HT-29 (cell line): ENCODE data around the genes POFUT1 and C20orf203.

GRCh38 chr20:31560529-31561770 is 13.8 kb downstream of the MCTS2 start:
- RAMPAGE, long total RNA, result no peak

DNA sequence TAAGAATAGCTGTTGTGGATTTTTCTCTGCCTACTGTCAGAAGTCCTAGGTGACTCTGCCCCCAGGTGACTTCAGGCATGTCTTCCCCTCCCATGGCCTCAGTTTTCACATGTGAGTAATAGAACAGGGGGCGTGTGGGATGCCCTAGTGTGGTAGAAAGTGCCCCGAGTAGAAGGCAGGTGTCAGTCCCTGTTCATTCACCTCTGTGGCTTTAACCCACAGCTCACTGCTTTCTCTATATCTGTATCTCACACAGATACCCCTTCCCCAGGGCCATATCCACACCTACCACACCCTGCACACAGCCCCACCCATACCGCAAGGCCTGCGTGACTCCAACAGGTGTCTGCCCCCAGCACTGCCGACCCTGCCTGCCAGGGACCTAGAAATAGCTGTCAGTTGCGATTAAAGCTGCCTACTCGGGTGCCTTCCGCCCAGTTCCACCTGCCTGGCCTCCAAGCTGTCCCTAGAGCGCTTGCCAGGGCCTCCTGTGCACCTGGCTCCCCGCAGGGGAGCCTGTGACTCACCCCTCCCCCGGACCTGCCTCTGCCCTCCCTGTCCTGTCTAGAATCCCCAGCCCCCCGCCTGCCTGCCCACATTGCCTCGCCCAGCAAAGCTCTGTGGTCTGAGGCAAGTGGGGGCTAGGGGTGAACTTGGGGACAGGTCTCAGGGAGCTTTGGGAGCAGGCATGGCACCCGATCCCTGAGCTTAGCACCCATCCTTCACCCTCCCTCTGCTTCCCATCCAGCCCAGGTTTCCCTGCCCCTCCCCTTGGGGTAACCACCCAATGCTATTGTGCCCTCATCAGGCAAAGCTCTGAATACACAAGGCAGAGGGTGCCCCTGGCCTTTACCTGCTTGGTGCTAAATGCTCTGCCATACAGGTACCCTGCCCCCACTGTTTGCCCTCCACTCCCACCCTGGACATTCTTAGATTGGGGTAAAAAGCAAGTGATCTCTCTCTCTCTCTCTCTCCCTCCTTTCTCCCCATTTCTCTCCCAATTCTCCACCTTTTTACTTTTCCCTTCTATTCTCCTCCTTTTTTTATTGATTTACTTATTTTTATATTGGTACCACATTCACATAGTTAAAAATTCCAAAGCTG is 19.7 kb downstream of the MCTS2 start:
- RAMPAGE, long total RNA, result no peak

DNA sequence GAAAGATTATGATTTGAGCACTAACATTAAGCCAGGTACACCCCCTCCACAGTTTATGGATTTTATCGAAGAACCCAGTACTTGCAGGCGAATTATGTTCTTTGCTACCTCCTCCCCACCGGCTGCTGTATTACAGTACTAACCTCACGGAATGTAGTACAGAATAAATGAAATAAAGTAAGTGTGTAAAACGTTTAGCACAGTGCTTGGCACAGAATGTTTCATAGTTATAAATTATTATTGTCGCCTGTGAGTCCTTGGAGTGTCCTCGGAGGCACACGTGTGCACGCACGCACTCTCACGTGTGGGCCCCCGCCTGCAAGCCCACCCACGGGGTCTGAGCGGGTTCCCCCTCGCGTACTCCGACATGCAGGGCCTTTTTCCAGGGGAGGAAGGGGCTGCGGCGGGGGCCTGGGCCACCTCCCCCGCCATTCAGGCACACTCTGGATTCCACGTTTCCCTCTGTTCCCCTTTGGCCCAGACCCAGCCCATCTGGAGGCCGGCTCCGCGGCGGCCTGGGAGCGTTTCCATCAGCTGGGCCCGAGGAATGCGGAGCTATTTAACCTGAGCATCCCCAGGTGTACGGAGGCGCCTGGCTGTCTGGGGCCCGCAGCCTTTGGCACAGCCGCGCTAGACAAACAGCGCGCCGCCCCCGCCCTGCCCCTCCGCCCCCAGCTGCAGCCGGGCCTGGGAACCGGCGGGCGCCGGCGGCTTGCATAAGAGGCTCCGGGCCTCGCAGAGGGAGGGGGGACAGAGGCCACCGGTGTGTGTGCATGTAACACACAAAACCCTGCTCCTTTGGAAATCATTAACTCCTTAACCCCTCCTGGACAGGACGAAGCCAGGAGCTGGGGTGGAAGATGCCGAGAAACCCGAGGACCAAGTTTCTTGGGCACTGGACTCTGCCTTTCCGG is 3.2 kb downstream of the ID1 start:
- RAMPAGE, long total RNA, result no peak

- RAMPAGE, long total RNA, result no peak
Measured at GRCh38 chr20:31723403-31724059, 863 bp upstream of the BCL2L1 start.

GRCh38 chr20:31967366-31967751 is 592 bp upstream of the XKR7 start:
- RAMPAGE, long total RNA, result no peak

GRCh38 chr20:31994812-31995413 is 15.3 kb upstream of the CCM2L start:
- RAMPAGE, long total RNA, result no peak

- RAMPAGE, long total RNA, result no peak
Measured at GRCh38 chr20:32063796-32064083, 11.7 kb downstream of the HCK start.

- RAMPAGE, long total RNA, result no peak
Measured at GRCh38 chr20:32070547-32071281, 18.7 kb downstream of the HCK start.

DNA sequence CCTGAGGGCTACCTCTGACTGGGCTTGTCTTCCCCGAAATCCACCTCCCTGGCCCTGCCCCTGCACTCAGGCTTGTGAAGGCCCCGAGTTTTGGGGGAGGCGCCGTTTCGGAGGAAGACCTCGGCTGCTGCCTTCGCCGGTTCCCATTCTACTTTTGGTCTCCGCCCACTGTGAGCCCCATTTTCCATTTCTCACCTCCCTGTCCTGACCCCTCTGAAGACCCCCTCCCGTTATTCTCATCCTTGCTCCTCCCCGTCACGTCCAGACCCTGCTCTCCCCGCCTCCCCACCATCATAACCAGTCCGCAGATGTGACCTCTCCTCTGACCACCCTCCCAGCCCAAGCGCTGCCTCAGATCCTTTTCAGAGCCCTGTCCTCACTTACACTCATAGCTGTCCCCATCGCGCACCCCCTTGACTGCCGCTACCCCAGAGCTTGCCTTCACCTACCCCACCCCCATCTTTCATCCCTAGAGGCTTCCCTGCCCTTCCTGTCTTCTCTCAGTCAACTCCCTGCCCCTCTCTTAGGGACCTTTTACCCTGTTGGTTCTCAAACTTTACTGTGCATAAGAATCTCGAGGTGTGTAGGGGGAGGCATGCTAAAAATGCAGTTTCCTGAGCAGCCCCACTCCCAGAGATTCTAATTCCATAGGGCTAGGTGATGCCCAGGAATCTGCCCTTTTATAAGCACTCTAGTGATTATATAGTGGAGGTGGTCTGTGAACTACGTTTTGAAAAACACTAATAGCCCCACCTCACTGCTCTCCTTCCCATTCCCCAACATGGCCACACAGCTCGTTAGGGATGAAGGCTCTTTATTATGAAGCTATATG is 572 bp downstream of the TM9SF4 start:
- RAMPAGE, long total RNA, result no peak

DNA sequence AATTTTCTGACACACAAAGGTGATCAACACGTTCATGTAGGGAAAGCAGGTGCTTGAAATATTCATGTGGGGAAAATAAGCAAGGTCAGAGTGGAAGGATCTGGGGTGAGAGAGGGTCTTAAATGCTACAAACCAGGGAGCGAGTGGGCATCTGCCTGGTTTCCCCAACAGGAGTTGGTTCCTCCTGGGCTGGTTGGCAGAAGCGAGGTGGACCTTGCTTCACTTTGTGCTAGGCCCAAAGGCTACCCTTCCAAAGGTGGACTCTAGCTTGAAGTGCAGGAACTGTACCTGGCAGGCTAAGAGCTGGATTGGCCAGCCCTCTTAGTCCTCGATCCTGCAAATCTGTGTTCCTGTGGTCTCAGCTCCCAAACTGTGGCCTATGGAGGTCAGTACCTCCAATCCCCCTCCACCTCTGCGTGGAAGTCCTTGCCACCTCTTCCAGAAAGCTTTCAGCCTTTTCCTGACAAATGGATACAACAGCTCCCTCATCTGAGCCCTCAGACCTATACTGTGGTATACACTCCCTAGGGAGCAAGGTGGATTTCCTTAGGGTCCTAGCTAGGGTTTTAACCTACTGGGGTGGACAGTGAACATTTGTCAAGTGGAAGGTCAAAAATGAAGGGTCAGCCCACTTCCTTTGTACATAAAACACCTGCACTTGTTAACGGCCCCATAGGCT is 16.6 kb downstream of the PLAGL2 start:
- RAMPAGE, long total RNA, result no peak

DNA sequence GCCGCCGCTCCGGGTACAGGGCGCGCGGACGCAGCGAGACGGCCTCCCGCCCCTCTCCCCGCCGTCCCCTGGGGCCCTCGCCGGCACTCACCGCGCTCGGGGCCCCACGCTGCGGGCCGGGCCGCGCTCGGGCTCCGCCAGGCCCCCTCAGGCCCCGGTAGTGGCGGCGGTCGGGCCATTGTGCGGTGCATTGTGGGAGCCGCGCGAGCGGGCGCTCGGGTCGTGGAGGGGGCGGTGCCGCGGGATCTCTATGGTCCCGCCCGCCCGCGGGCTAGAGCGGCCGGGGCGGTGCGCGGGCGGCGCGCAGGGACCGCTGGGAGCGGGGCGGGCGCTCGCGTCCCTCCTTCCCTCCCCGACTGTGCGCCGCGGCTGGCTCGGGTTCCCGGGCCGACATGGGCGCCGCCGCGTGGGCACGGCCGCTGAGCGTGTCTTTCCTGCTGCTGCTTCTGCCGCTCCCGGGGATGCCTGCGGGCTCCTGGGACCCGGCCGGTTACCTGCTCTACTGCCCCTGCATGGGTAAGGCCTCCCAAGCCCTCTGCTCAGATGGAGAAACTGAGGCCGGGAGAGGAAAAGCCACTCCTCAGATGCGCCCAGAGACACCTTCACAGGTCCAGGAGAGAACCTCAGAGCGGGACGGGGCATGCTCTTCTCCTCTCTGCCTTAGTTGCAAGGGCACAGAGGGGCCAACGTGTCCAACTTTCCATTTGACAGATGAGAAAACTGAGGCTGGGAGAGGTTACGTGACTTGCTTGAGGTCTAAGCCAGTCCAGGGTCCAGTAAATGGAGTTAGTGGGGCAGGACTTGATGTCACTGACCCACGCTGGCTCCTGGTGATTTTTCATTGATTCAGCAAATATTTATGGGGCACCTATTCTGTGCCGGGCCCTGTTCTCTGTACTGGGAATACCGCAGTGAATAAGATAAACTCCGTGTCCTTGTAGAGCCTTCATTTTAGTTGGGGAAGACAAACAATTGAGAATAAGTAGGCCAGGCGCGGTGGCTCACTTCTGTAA is at the start of gene POFUT1:
Gene POFUT1 (plus strand): TSS at position 331 of the 1,013 bp plus-strand sequence.
- RAMPAGE, long total RNA, result no peak

GRCh38 chr20:32227720-32228467 is 20.2 kb downstream of the POFUT1 start:
- RAMPAGE, long total RNA, result no peak

DNA sequence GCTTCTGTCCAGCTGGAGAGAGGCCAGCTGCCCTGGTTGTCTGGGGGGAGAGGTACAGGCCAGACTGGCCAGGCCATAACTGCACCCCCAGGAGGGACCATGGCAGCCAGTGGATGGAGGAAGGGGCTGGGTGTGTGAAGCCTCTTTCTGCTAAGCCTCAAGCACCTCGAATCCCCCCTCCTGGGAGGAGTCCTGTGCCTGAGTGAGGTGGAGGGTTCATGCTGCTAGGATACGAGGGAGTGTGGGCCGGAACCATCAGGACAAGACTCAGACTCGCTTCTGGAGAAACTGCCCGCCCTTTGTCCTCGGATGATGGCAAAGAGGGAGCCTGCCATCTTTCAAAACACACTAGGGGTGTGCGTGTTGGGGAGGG is 90.3 kb downstream of the ASXL1 start:
- RAMPAGE, long total RNA, result no peak

DNA sequence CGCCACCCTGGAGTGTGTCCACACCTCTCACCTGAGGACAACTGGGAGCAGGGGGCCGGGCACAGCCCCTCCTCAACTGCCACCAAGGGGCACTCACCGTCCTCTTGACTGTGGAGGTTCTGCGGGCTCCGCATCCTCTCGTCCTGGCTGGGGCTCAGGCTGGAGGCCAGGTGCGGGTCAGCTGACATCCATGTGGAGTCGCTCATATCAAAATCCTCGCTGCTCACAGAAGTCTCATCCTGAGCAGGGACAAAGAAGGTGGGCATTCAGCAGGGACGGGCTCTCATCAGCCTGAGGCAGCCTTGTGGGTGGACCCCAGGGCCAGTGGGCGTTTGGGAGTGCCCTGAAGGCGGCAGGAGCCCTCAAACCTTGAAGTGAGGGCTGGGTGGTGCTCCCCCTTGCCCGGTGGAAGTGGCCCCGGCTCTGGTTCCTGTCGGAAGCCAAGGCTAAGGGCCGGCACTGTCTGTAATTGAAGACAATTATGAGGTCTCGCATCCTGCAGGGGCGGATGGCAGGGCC is 110.6 kb downstream of the NOL4L start:
- RAMPAGE, long total RNA, result no peak

- RAMPAGE, long total RNA, result no peak
Measured at GRCh38 chr20:32535217-32535897, 49.8 kb downstream of the NOL4L start.

DNA sequence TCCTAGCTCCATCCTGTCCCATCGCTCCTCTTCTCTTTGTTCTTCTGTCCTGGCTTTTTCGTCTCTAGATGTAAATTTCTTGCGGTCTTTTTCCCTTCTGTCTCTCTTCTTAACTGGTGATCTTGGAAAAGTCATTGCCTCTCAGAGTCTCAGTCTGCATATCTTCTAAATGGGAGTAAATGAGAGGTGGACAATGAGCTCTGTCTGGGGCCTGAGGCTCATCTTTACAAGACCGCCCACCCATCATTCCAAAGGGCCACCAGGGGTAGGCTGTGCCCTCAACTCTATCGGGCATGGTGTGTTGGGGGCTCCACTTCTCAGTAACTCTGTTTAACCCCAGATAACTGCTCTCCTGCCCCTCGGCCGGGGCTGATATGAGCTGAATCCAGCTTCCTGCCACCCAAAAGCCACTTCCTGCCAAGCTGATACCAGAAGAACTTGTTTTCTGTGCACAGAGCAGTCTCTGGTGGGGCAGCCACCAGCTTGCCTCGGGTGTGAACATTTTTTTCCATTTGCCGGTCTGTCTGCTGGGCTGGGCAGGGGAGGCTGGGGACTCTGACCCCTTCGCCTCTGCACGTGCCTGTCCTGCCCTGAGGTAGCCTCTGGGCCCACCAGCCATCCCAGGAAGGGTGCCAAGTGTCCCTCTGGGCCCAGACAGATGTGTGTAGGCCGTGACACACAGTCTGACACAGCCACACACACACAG is 45.4 kb downstream of the NOL4L start:
- RAMPAGE, long total RNA, result no peak

GRCh38 chr20:32541052-32541731 is 43.9 kb downstream of the NOL4L start:
- RAMPAGE, long total RNA, result no peak

DNA sequence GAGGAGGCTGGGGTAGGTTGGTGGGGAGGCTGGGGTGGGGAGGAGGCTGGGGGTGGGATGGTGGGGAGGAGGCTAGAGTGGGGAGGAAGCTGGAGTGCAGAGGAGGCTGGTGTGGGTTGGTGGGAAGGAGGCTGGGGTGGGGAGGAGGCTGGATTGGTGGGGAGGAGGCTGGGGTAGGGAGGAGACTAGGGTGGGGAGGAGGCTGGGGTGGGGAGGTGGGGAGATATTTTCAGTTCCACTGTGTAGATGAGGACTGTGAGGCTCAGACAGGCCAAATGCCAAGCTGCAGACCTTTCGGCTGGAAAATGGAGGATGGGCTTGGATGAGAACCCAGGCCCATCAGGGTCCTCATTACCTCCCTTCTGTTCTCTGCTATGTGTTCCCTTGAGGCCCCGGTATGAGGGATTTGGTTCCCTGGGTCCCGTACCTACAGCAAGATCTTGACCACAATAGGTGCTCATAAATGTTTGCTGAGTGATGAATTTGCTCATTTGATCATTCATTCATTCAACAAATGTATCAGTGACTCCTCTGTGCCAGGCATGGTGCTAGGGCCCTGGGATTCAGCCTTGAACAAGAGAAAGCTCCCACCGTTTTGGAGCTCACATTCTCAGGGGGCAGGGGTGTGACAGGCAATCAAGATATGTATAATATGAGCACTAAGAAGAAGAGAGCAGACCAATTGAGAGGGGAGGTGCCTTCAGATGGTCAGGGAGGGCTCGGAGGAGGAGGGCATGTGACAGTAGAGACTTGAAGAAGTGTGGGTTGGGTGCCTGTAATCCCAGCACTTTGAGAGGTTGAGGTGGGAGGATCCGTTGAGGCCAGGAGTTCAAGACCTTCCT is 36.2 kb upstream of the NOL4L start:
- RAMPAGE, long total RNA, result no peak

DNA sequence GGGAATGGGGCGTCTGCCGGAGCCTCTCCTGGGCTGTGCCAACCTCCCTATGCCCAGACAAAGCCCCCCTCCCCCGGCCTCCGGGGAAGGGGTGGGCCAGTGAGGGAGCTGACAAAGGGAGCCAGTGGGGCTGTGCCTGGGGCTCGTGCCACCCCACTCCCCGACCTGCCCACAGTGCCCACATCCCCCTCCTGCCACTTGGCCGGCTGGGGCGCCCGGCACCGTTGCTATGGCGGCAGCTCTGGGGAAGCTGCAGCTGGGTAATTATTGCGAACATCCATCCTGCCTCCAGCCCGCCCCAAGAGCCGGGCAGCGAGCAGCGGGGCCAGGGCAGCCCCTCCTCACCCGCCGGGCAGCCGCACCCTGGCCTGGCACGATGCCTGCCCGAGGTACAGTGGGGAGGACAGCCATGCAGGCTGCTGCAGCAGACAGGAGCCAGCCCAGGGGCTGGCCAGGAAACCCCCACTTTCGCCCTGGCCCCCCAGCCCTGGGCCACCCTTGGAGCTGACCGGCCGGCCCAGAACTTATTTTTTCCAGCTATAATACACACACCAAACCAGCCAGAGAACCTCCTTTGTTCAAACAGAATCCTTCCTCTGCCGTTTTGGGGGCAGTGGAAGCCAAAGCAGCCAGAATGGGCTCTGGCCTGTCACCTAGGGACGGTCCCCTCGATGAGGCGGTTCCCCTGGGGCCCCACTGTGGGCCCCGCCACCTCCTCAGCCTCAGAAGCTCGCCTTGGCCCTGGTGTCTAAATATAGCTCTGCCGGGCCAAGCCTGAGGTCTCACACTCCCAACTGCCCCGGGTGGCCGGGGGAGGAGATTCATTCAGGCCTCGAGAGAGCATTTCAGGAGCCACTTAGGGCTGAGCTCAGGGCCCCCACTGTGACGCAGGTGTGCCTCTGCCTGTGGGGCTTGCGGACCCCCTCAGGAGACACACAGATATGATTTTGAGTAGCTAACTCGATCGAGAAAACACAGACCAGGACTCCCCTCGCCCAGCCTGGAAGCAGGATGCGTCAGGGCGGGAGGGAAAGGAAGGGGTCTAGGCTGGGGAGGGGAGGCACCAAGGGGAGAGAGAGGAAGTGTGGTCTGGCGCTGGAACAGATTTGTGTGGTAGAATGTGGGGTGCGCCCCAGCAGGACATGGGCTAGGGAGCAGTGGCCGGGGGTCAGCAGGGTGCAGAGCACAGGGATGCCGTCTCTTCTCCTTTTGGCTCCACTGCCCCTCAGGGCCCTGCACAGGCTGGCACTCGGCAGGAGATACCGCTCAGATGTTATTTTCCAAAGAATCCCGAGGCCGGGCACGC is 42.4 kb upstream of the NOL4L start:
- RAMPAGE, long total RNA, result no peak

GRCh38 chr20:32673912-32674186 is at the start of gene C20orf203:
C20orf203 (minus strand) TSS chr20:32673941.
- RAMPAGE, long total RNA, result no peak